Measurements from ENCODE around the gene DHRS13.

DNA sequence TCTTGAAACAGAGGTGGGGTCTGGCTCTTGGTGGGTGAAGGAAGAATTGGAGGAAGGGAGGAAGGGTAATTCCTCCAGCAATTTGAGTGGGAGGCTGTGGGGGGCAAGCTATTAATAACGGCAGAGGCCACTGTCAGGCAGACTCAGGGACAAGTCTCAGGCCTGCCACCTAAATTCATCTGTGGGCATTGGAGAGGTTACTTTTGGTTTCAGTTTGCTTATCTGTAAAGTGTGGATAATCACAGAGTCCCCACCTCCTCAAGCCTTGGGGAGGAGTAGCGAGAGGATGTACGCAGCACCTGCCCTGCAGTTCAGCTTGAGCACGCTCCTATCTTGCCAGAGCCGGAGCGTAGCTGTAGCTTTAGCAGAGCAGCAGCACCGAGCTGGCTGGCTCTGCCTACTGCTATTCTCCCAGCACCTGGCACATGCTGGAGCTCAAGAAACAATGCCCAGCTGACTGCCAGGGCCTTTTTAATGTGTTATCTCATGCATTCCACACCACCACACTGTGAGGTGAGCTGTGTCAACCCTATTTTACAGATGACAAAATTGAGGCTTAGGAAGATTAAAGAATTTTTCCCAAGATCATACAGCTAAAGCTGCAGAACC is 7.7 kb upstream of the NOS2 start:
- PRO-cap: no peak

GRCh38 chr17:27986717-27987431 is 55.6 kb upstream of the NLK start:
- PRO-cap: no peak

GRCh38 chr17:28232913-28233678 is 85.9 kb upstream of the TMEM97 start:
- PRO-cap: no peak

- PRO-cap: no peak
These were observed 76.1 kb upstream of the TMEM97 start for GRCh38 chr17:28242876-28243329.

DNA sequence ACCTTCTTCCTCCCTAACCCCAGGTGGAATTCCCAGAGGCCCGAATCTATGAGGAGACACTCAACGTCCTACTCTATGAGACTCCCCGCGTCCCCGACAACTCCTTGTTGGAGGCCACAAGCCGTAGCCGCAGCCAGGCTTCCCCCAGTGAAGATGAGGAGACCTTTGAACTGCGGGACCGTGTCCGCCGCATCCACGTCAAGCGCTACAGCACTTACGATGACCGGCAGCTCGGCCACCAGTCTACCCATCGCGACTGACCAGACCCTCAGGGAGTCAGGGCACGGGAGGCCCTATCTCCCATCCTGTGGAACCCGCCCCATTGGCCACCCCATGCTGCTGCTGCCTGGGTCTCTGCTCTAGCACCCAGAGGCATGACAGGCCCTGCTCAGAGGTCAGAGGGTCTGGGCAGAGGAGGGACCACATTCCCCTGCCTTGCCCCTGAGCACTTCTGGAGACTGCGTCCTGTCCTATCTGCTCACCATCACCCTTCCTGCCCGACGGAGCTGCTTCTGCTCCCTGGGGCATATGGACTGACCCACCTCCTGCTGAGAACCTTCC is 8.9 kb downstream of the TNFAIP1 start:
- PRO-cap: no peak

GRCh38 chr17:28398009-28398782 is 7.8 kb downstream of the SLC46A1 start:
- PRO-cap: no peak

DNA sequence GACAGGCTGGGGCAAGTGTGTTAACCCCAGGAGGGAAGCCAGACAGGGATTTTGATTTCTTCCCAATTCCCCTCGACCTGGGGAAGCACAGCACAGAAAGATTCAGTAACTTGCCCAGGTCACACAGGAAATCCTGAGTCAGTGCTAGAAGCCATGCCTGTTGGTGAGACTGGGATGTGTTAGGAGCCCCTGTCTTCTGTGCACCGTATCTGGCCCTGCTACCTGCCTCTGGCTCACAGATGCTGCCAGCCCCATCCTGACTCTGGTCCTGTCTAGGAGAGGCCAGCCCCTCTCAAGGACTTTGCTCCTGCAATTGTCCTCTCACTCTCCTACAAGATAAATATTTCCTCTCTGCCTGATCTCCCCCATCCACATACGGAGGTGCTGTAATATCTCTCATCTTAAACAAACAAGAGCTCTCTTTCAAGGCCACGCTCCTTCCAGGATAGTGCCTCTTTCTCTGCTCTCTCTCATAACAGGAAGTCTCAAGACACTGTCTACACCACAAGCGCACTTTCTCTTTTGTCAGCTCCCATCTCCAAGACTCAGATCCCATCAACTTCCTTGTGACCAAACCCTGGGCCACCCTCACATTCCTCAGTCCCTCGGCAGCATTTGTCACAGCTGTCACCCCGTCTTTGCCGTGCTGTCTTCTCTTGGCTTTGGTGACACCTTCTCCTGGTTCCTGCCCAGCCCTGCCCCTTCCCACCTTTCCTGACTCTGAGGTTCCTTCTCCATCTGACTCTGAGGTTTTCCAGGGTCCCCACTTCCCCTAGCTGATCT is 1.8 kb downstream of the SLC13A2 start:
- PRO-cap: no peak

GRCh38 chr17:28612598-28612985 is 1.4 kb downstream of the RSKR start:
- PRO-cap: no peak

- PRO-cap: no peak
These were observed 5.8 kb upstream of the RSKR start for GRCh38 chr17:28619555-28620462.

- PRO-cap: bidirectional peak, plus-strand start at chr17:28645305, minus-strand start at chr17:28645119
These were observed 383 bp upstream of the BLTP2 start for GRCh38 chr17:28645253-28645828.

GRCh38 chr17:28658658-28659333 is 2.9 kb downstream of the SDF2 start:
- PRO-cap: no peak

- PRO-cap: no peak
These were observed 385 bp downstream of the SUPT6H start for GRCh38 chr17:28662351-28662828.

GRCh38 chr17:28703796-28704946 is 7.5 kb downstream of the PROCA1 start:
- PRO-cap: no peak

DNA sequence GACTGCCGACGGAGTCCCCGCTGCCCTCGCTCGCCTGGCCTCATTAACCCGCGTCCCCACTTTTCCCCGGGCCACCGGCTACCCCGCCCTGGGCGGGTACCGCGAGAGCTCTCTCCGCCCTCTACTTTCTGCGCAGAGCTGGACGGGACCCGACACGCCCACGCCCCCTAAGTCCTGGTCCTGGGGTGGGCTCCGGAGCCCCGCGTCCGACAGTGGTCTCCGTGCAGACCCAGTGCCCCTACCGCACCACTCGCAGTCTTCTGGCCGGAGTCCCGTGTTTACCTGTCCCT is 386 bp upstream of the TLCD1 start:
- PRO-cap: bidirectional peak, plus-strand start at position 170 of the sequence, minus-strand start outside the sequence

- PRO-cap: no peak
These were observed 415 bp downstream of the ERAL1 start for GRCh38 chr17:28855136-28855725.

DNA sequence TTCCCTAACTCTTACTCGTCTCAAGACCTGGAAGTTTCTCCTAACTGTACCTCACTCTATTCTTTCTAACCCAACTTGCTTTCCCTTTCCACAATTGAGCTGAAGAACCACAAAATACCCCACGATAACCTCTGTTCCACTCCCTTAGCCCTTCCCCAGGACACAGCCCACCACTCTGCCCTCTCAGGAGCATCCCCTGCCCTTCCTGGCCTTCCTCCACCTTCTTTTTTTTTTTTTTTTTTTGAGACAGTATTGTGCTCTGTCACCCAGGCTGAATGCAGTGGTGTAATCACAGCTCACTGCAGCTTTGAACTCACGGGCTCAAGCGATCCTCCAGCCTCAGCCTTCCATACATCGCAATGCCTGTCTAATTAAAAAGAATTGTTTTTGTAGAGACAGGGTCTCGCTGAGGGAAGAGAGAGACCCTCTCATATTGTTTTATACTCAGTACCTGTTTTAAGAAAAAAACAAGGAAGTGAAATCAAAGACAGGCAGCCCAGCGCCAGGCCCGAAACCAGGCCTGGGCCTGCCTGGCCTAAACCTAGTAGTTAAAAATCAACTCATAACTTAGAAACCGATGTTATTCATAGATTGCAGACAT is 4.2 kb downstream of the FLOT2 start:
- PRO-cap: no peak

DNA sequence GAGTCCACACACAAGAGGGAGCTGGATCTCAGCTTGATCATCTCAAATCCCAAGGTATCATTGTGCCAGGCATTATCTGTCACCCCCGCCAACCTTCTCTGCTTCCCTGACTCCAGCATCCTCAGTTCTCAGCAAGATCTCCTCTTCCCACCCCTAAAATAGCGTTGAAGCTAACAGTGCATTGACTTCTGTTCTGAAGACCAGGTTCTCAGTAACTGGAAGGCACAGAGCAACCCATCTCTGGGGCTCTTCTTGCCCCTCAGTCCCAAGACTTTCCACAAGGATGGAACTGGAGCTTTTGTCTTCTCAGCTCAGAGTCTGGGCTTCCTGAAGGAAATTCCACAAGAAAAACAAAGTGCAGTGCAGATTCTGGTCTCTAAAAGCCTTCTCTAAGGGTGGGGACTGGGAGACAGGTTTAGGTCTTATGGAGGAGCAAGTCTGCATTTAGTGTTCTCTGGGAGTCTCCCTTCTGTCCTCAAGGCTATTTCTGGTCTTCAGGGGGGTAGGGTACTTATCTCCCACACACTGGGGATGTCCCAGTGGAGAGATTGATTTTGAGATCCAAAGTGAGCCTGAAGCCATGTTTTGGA is 1.5 kb downstream of the FLOT2 start:
- PRO-cap: no peak

GRCh38 chr17:28902240-28903292 is at the start of gene DHRS13:
Gene DHRS13, minus strand, starts transcription at chr17:28903079.
- PRO-cap: unidirectional peak, plus-strand start at chr17:28902446

DNA sequence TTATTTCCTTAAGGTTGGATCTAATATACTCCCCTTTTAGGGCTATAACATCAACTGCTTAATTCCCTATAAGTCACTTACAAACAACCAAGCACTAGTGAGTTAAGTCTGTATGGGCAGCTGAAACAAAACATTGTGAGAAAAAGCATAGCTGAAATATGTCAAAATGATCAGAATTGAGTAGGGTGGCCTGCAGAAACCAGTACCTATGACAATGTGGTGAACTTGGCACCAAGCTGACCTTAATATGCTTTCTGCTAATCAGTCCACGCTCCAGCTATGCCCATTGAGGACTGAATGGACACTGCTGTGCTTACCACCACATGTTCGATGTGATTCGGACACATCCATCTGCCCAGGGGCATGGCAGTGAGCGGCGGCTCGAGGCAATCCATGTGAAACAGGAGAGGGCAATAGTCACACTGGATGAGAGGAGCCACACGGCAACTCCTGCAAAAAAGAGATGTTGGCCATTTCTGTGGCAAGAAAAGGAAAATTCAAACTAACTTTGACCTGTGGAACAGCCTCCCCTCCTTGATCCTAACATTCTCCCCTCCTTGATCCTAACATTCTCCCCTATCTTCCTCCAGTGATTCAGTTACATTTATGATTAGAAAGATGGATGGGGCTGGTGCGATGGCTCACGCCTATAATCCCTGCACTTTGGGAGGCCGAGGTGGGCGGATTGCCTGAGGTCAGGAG is 16.1 kb upstream of the DHRS13 start:
- PRO-cap: no peak

- PRO-cap: no peak
These were observed 37.0 kb downstream of the PIPOX start for GRCh38 chr17:29079734-29080567.

Measured in right cardiac atrium (tissue), 1 donor.